ENCODE data around the genes OR5AN1, OR4D6 and MS4A6A.

- RRBS = no CpG with 5 or more reads among the region's 3 CpGs
Measured at GRCh38 chr11:59358605-59359075, at the start of gene OR5AN1. TSS of gene OR5AN1 (plus strand) at chr11:59358895.

DNA sequence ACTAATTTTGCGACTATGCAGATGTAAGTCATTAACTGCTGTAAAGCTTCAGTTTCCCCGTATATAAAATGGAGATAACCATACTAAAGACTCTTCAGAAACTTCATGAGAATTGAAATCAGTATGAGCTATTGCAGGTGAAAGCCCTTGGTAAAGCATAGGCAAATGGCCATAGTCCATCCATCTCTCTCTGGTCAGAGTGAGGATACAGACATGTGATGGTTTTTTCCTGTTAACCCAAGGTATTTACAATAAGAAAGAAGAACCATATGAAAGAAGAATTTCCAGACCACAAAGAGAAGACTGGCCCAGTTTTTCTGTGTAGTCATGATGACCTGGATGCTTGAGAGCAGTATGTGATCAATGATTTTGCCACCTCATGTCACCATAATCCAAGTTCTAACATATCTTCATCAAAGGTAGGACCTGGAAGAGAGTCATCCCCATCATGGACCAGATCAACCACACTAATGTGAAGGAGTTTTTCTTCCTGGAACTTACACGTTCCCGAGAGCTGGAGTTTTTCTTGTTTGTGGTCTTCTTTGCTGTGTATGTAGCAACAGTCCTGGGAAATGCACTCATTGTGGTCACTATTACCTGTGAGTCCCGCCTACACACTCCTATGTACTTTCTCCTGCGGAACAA lies at the start of gene OR4D6:
Gene OR4D6, plus strand, starts transcription at position 449 of the 645 bp plus-strand sequence.
- RRBS = no CpG with 5 or more reads among the region's 6 CpGs

- RRBS = 0% methylated on average over 3 of the region's 43 CpGs
Measured at GRCh38 chr11:59555649-59556798, 44.7 kb downstream of the OR4D9 start.

- RRBS = no CpG with 5 or more reads among the region's 5 CpGs
Measured at GRCh38 chr11:59557964-59558218, 46.6 kb downstream of the OR4D9 start.

- RRBS = no CpG with 5 or more reads among the region's 10 CpGs
Measured at GRCh38 chr11:59558219-59558691, 46.9 kb downstream of the OR4D9 start.

DNA sequence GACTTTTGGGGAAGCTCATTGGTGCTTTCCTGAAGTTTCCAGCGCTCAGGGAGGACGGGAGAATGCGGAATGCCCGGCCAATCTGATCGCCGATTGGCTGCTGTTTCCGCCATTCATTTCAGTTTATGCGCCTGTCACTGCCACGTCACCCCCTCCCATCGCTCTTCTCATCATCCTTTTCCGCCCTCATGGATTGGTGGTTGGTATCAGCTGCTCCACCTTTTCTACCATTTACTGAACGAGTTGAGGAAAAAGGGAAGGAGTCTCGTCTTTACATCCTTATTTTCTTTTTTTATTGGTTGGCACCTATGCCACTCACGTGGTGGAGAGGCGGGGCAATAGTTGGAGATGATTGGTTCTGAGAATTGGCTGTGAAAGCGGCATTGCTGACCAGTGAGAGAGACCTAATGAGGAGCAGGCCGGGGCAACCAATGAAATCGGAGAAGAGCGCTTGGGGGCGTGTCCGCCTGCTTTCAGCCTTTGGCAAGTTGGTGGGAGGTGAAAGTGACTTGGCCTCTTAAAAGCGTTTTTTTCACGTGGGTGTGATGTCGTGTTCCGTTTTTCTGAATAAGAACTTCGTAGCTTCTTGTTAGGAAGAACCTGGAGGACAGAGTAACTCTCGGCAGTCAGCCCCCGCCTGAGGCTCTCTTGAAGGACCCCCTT lies 534 bp upstream of the OSBP start:
- RRBS = no CpG with 5 or more reads among the region's 28 CpGs

GRCh38 chr11:59776246-59776874 lies 21.2 kb downstream of the STX3 start:
- RRBS = no CpG with 5 or more reads among the region's 3 CpGs

DNA sequence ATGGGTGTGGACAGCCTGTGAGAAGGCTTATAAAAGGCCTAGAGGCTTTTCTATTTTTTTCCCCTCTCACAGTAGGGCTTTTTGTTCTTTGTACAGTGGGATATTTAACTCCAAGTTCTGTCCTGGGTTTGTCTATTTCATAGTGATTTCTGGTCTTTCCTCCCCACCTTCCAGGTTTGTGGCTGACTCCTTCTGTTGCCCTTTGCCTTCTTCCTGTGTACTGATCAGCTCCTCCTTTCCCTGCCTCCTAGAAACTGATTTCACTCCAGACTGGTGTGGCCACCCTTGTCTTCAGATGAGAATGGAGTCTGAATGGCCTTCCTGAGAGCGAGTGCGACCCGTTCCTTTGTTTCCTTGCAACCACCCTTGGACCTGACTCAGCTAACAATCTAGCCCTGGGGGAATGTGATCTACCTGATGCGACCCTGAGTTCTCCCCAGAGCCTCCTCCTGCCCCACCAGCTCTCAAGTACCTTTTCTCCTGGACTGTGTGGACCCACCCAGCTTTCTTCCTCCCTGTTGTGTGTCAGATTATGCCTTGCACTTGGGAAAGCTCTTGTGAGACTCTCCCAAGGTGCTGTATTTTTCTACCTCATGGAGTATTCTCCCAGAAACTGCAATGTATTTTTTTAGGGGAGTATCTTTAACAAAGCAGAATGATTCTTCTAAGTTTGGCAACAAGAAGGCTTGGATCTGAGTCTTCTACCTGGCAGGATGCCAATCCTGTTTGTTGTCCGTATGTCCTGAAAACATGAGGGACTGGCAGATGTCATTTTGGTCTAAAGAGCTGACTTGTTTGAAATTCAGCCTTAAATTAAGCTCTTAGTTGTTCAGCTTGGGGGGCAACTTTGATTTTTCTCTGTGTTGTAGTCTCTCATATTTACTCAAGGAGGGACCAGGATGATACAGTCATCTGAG lies 9.7 kb downstream of the MRPL16 start:
- RRBS = no CpG with 5 or more reads among the region's 5 CpGs

- RRBS = no CpG with 5 or more reads among the region's 11 CpGs
Measured at GRCh38 chr11:60182279-60183435, at the start of gene MS4A6A. TSS of gene MS4A6A (minus strand) at chr11:60183083.

DNA sequence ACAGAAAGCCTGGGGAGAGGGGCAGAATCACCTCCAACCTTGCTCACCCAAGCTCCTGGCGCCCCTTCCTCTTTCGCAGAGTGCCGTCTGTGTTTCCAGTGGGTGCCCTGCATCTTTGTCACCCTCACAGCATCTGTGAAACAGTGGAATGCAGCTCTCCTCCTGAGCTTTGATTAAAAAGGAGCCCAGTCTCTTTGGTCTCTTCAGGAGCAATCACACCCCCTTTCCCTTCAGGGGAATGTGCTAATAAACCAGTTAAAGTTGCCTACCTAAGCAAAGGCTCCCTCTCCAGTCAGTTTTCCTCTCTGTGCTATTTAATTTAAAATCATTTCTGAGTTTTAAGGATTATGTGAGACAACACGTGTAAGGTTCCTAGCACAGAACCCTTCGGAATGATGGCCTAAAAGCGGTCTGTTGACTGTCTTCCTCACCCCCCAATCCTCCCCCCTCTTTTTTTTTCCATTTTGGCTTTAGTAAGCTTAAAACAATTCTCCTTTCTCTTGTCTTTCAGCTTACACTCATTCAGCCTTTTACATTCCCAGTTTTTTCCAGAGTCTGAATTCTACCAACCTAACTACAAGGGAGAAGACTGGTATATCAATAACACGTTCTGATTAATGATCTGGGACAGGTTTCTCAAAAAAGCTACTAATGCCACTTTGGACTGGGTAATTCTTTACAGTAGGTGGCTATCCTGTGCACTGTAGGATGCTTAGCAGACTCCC lies 1.6 kb upstream of the MS4A6A start:
- RRBS = no CpG with 5 or more reads among the region's 7 CpGs

GRCh38 chr11:60195836-60196520 lies 13.1 kb upstream of the MS4A6A start:
- RRBS = no CpG with 5 or more reads among the region's 4 CpGs

GRCh38 chr11:60347397-60347777 lies 20.3 kb downstream of the MS4A6E start:
- RRBS = no CpG with 5 or more reads among the region's 2 CpGs

- RRBS = no CpG with 5 or more reads among the region's 4 CpGs
Measured at GRCh38 chr11:60380496-60380967, 2.2 kb downstream of the MS4A7 start.

- RRBS = no CpG with 5 or more reads among the region's 6 CpGs
Measured at GRCh38 chr11:60476977-60477581, 15.5 kb upstream of the MS4A12 start.

DNA sequence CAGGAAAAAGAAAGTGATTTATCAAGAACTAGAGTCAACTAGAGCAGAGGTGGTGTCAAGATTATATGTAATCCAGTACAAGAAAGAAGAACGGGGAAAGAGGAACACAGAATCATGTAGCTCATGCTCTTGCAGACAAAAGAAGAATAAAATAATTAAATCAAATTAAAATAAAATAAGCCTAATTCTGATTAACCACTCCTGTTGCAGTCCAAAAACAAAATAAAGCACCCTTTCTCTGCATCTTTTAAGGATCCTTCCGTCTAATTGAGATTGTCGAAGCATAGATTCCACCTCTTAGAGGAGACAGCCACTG lies 10.0 kb downstream of the MS4A12 start:
- RRBS = no CpG with 5 or more reads among the region's 3 CpGs

DNA sequence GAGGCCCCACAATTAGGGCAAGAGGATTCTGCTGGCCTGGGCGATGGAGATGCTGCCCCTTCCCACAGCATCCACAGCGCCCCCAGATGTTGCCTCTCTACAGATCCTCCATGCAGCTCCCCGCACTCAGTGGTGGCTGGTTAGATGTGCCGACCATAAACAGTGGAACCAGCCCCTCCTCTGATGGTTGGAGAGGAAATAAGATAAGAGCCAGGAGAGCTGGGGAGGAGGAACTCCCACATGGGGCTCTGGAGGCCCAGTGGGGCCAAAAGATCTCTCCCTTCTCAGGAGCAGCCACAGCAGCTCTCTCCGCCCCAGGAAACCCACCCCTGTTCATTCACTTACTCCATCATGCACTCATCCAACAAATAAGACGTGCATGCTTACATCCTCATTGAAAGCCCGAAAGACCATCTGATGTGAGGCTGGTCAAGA lies 1.6 kb downstream of the PTGDR2 start:
- RRBS = no CpG with 5 or more reads among the region's 7 CpGs

GRCh38 chr11:60934371-60934728 lies 10.1 kb downstream of the TMEM132A start:
- RRBS = 75% methylated on average over 7 of the region's 40 CpGs

DNA sequence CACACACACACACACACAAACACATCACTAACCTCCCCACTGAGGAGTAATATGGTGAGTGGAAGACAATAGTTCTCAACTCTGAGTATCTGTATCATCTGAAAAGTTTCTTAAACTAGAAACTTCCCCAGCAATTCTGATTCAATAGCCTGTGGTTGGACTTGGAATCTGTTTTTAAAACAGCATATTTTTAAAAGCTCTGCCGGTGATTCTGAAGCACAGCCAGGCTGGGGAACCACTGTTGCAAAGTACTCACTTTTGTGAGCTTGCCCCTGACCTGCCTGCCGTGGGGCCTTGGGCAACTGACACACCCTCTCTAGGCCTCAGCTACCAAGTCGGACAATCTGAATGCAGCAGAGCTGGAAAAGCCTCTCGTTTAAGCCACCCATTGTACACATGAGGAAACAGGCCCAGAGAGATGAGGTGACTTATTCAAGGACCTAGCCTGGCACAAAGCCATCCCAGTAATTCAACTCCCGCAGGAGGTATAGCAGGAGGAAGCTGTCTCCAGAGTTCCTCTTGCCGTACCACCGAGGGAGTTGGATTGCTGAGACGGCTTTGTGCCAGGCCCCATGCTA lies 8.9 kb downstream of the SLC15A3 start:
- RRBS = no CpG with 5 or more reads among the region's 8 CpGs

- RRBS = no CpG with 5 or more reads among the region's 8 CpGs
Measured at GRCh38 chr11:60972608-60973036, 1.1 kb downstream of the CD6 start.

- RRBS = no CpG with 5 or more reads among the region's 8 CpGs
Measured at GRCh38 chr11:61004751-61005520, 33.5 kb downstream of the CD6 start.